Temporal lobe (tissue), 2 donors: ENCODE measurements around a stretch of chr10.

GRCh38 chr10:3468071-3468799 lies 295.7 kb upstream of the PITRM1 start:
- RAMPAGE, long total RNA = no peak

DNA sequence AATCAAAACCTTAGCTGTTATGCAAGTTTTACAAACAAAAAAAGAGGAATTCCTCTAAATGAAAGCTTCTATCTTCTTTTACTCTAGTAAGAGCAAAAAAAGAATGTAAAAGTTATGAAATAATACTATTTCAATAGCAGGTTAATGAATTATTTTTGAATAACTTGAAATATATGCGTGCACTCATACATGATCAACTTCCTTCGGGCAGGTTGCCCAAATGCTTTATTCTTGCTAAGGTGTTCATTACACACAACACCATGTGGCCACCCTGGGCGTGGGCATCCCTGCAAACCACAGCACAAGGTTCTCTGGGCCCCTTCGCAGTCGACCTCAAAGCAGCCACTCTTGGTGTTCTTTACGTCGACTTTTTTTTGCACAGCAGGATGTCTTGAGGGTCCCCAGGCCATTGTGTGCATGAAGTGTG lies 300.6 kb upstream of the PITRM1 start:
- RAMPAGE, long total RNA = no peak

DNA sequence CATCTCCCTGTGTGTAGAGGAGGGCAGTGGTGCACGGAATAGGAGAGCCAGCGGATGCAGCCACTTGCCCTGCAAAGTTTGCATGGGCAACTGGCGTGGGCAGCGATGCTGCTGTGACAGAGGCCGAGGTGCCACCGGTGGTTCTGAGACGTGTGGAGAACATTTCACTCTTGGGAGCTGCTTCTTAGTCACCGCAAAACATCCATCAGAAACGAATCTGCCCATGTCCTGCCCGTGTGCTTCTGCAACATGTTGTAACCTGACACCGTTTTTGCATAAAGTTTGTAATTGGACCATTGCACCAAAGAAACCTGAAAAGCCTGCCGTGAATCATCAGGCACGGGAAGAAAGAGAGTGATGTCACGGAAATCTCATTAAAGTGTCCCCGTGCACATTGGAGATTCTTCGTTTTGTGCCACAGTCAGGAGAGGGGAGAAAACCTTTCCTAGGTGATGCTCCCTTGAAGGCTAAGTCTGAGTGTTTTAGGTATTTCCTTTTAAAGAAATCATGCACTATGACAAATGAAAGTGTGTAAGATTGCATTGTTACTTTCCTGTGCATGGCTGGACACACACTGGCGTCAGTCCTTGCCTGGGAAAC lies 302.7 kb downstream of the KLF6 start:
- RAMPAGE, long total RNA = no peak

DNA sequence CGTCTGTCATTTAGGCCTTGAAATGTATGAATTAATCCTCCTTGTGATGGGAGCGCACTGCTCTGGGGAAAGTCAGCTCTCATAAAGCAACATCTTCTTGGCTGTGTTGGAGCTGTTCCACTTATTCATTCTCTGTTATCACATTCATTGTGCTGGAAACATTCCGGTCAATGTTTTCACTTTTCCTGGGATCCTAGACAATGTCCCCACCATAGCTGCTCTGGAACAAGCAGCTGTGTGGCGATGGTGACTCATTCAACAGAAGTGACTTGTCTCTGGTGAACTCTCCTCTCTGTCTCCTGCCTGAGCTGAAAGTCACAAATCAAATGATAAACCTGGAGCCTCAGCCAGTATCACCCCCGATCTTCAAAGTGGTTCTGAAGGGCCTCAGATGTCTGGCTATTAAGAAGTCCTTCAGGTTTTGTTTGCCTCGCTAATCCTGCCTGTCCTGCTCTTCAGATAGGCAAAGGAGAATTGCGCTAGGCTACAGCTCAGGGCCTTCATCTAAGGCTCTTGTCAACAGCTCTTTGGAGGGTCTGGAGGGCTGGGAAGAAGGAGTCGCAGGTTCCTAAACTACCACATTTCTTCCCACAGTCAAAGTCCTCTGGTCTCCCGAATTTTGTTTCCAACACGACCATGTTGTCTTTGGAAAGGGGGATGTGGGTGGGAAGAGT lies 29.4 kb downstream of the KLF6 start:
- RAMPAGE, long total RNA = no peak

DNA sequence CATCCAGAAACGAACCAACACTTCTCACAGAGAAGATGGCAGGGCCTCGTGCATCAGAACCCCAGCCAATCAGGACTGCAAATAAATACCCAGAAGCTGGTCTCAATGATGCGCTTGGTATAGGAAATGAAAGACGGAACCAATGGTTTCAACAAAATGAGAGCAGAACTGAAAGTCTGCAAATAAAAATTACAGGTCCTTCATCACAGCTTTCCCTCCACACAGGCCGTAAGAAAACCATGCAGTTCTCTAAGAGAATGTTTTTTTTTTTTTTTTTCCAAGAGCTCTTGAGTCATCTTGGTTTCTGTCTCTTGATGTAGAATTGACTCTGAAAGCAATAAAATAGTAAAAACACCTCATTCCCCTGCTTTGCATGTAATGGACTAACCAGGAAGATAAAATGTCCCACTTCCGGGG lies 23.8 kb downstream of the KLF6 start:
- RAMPAGE, long total RNA = no peak

GRCh38 chr10:3770700-3771202 lies 14.3 kb downstream of the KLF6 start:
- RAMPAGE, long total RNA = no peak

- RAMPAGE, long total RNA = no peak
Measured at GRCh38 chr10:3781015-3781454, 4.0 kb downstream of the KLF6 start.

DNA sequence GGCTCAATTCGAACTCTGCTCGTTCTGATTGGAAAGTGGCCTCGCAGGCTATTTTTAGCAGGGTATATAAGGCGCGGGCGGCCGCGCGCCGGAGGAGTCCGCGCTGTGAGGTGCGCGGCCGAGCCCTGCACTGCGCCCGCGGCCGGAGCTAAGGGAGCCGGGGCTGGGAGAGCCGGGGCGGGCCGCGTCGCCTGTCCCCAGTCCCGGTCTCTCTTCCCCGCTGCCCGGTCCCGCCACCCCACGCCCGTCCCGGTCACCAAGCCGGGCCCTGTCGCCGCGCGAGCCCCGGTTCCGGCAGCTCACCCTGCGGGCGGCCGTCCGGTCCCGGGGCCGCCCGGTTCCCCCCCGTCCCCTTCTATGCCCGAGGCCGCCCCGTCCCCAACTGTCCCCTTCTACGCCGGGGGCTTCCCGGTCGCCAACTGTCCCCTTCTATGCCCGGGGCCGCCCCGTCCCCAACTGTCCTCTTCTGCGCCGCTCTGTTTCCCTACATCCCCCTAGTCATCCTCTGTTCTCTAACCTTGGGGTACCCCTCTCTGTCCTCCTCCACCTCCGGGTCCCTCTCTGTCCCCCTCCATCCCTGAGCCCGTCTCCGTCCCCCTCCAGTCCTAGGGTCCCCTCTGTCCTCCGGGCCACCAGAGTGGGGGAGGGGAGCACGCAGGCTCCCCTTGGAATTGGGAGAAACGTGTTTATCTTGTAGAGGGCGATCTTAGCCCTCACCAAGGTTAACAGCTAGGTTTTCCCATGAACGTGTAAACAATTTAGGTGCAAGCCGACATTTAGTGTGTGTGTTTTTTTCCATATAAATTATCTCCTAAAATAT lies 662 bp upstream of the KLF6 start:
- RAMPAGE, long total RNA = no peak

GRCh38 chr10:3807171-3807506 lies 22.1 kb upstream of the KLF6 start:
- RAMPAGE, long total RNA = no peak

GRCh38 chr10:3827243-3827569 lies 42.2 kb upstream of the KLF6 start:
- RAMPAGE, long total RNA = no peak

DNA sequence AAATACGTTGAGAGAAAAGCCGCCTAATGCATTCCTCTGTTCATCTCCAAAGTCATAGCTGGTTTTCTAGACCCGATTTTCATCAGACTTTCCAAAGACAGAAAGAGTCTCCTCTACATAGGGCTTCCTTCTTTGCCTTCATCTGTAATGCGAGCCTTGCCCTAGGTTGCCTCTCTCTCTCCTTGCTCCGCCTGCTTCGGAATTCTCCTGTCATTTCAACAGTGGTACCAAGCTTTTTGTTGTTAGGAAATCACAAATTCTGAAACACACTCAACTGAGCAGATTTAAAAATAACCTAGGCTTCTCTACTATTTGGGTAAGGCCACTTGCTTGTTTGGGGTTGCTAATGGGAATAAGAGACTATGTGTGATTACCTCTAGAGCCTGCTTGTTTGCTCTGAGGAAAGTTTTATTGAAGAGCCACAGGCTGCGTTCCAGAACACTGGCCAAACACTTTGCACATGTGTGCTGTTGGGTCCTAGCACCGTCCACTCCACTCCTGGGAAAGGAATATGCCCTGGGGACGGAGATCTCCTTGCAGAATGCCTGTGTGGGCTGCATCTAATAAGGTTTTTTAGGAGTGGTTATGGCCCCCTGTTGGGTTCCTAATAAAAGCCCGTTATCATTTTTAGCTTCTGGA lies 68.5 kb upstream of the KLF6 start:
- RAMPAGE, long total RNA = no peak

DNA sequence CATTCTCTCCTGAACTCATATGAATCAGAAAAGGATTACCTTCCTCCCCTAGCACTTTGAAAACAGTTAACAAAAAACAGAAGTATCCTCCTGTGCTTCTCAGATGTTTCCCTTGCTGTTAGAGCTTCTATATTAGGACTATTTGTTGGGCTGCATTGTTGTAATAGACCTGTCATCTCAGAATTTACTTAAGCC lies 411.7 kb upstream of the KLF6 start:
- RAMPAGE, long total RNA = no peak

DNA sequence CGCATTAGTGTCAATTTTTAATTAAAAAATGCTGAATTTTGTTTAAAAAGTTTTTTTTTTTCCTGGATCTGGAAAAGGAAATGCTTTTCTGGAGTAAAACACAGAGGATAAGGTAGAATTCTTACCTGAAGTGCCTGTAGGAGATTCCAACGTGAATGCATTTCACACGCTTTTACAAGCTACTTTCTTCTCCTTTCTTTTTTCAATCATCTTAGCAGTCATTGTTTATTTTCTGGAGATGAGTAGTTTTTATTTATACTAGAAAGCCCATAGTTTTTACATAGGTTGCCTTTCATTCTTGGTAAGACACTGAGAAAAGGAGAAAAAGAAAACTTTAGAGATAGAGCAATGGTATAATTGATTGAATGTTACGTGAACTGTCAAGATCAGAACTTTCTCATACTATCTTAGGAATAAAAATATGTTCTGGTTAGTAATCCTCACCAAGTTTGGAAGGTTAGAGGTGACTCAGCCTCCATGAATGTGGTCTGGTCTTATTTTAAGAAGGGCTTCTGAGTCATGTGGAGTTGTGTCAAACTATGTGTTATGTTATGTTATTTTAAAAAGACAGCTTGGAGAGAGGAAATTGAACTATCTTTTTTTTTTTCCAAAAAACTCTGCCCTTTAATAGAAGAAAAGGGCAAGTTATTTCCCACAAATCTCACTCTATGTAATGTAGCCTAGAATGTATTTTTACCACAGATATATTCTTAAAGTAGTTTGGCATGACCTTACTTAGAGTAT lies 458.5 kb upstream of the KLF6 start:
- RAMPAGE, long total RNA = no peak

DNA sequence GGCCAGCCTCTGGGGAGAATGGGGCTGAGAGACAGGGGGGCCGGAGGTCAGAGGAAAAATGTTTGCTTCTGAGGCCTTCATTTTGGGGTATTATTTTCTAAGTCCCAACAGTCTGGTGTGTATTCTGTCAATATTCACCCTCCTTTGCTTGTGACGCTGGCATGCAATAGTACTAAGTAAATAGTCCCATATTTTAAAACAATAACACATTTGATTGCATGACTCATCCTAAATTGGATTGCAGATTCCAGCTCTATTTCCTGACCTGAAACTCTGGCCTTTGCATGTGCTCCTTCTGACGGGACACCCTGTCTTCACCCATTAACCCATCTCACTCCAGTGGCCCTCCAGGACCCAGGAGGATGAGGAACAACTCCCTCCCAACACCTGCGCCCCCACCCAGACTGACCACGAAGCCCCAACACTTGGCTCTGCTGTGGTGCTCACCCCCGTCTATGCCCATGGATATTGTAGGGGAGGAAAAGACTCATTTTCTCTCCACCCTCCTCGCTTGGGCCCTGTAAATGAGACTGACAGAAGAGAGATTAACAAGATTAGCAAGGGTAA lies 495.6 kb upstream of the KLF6 start:
- RAMPAGE, long total RNA = no peak

GRCh38 chr10:4283613-4284347 lies 498.8 kb upstream of the KLF6 start:
- RAMPAGE, long total RNA = no peak

- RAMPAGE, long total RNA = no peak
Measured at GRCh38 chr10:4651730-4651991, 174.3 kb upstream of the AKR1E2 start.

DNA sequence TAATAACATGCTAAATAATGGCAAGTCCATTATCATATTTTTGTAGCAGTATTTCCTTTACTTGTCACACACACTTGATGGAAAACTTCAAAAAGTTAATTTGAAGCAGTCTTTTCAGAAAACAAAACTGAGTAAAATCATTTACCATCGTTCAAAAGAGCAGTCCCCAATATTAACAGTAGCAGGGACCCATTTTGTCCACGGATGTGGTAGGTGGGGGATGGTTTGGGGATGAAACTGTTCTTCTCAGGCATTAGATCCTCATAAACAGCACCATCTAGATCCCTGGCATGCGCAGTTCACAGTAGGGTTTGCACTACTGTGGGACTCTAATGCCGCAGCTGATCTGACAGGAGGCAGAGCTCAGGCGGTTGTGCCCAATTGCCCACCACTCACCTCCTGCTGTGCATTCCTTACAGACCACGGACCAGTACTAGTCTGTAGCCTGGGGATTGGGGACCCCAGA lies 163.5 kb upstream of the AKR1E2 start:
- RAMPAGE, long total RNA = no peak

- RAMPAGE, long total RNA = no peak
Measured at GRCh38 chr10:4677258-4678545, 148.3 kb upstream of the AKR1E2 start.

GRCh38 chr10:4763935-4764309 lies 62.1 kb upstream of the AKR1E2 start:
- RAMPAGE, long total RNA = no peak

GRCh38 chr10:4867389-4867995 lies 41.5 kb downstream of the AKR1E2 start:
- RAMPAGE, long total RNA = no peak